Suprapubic skin (tissue), 4 donors: ENCODE measurements around the genes AKR1A1 and KNCN.

GRCh38 chr1:45335507-45336558 lies 3.9 kb downstream of the MUTYH start:
- PRO-cap: no peak
- RAMPAGE, long total RNA, 4 experiments: start-site peak on the minus strand in 1 of 4 experiments, at chr1:45335765-45335800 at its widest, 8 reads per replicate

GRCh38 chr1:45550314-45551493 lies at the start of gene AKR1A1:
Gene AKR1A1 (plus strand): TSS chr1:45550826.
- PRO-cap: bidirectional peak, plus-strand start at chr1:45550861, minus-strand start at chr1:45550740; unidirectional peak, plus-strand start at chr1:45551076
- RAMPAGE, long total RNA, 4 experiments: start-site peak on the plus strand in 4 of 4 experiments, at chr1:45550796-45551097 at its widest, 24 to 241 reads per replicate

DNA sequence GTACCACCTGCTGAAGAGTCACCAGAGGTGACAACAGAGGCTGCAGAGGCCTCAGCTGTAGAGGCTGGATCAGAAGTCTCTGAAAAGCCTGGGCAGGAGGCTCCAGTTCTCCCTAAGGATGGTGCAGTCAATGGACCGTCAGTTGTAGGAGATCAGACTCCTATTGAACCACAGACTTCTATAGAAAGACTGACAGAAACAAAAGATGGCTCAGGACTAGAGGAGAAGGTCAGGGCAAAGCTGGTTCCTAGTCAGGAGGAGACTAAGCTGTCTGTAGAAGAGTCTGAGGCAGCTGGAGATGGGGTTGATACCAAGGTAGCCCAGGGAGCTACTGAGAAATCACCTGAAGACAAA lies 16.0 kb downstream of the CCDC17 start:
- PRO-cap: no peak
- RAMPAGE, long total RNA, 4 experiments: no peak in any of the 4 experiments

- PRO-cap: no peak
- RAMPAGE, long total RNA, 4 experiments: no peak in any of the 4 experiments
These were observed 8.0 kb downstream of the CCDC17 start for GRCh38 chr1:45615677-45616458.

- PRO-cap: no peak
- RAMPAGE, long total RNA, 4 experiments: no peak in any of the 4 experiments
These were observed 1.7 kb downstream of the CCDC17 start for GRCh38 chr1:45622095-45622531.

DNA sequence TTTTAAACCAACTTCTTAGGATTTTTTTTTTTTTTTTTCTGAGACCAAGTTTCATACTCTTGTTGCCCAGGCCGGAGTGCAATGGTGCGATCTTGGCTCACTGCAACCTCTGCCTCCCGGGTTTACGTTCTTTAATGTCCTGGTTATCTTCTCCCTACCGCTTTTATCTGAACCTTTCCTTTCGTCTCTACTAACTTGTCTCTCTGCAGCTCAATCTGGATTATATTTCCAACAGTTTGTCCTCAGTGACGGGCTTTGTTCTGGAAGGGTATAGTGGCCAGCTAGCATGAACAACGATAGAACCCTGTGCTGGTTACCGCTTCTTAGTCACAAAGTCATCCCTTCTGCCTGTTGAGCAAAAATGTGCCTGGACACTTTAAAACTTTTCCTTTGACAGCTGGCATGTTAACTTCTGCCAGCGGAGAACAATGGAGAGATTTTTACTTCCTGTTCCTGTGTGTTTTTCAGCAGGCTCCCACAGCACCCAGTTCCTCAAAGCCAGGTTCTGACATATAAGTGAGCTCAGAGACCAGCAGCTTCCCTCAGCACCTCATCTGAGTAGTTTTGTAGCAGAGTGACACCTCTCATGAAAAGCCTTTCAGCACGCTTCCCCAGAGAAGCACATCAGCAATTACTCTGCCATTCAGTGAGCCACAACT lies 23.4 kb upstream of the CCDC17 start:
- PRO-cap: no peak
- RAMPAGE, long total RNA, 4 experiments: no peak in any of the 4 experiments

DNA sequence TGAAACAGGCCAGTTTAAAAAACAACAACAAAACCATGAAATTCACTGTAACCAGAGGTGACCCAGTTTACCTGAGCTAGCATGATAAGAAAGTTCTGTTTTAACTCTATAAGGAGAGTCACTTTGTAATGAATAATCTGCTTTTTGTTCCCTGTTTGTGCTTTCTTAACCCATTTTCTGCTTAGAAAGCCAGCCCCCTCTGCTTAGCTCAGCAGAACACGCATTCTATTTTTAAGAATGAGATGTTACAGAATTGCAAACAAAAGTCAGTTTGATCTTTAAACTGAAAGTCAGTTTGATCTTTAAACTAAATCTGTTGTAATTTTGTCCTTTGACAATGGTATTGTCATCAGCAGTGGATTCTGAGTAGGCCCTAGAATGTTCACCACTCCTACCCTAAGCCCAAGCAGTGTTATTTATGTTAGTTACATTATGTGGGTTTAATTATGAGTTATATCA lies 68.0 kb downstream of the MAST2 start:
- PRO-cap: no peak
- RAMPAGE, long total RNA, 4 experiments: no peak in any of the 4 experiments

GRCh38 chr1:45969525-45970366 lies 162.7 kb downstream of the PIK3R3 start:
- PRO-cap: no peak
- RAMPAGE, long total RNA, 4 experiments: no peak in any of the 4 experiments

DNA sequence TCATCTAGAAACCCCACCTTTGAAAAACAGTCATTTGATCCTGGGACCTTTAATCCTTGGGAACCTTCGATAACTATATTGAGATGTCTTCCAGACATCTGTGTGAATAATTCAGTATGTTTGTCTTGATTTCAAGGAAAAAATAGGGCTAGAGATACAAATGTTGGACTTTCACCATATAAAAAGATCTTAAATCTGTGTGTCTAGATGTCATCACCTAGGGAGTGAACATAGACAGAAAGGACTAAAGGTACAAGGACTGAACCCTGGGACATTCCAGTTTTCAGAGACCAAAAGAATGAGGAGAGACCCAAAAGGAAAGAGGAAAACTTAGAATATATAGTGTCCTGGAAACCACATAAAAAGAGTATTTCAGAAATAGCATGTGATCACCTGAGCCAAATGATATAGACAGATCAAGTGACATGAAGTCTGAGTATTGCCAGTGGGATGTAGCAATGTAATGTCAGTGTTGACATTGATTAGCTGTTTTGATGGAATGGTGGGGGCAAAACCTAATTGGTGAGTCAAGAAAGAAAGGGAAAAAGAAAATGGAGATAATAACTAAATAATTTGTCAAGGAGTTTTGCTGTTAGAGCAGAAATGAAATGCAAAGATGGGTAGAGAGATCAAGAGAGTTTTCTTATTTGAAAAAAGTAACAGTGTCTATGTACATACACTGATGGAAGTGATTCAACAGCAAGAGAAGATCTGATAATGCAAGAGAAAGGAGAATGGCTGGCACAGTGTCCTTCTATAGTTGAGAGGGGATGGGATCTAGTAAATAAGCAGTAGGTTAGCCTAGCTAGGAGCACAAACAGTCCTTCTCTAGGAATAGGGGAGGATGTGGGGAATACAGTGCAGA lies 158.8 kb downstream of the PIK3R3 start:
- PRO-cap: no peak
- RAMPAGE, long total RNA, 4 experiments: start-site peak on the plus strand in 1 of 4 experiments, centred at position 144 of the sequence, 7 reads per replicate

- PRO-cap: no peak
- RAMPAGE, long total RNA, 4 experiments: no peak in any of the 4 experiments
These were observed 126.3 kb downstream of the PIK3R3 start for GRCh38 chr1:46006072-46006659.

DNA sequence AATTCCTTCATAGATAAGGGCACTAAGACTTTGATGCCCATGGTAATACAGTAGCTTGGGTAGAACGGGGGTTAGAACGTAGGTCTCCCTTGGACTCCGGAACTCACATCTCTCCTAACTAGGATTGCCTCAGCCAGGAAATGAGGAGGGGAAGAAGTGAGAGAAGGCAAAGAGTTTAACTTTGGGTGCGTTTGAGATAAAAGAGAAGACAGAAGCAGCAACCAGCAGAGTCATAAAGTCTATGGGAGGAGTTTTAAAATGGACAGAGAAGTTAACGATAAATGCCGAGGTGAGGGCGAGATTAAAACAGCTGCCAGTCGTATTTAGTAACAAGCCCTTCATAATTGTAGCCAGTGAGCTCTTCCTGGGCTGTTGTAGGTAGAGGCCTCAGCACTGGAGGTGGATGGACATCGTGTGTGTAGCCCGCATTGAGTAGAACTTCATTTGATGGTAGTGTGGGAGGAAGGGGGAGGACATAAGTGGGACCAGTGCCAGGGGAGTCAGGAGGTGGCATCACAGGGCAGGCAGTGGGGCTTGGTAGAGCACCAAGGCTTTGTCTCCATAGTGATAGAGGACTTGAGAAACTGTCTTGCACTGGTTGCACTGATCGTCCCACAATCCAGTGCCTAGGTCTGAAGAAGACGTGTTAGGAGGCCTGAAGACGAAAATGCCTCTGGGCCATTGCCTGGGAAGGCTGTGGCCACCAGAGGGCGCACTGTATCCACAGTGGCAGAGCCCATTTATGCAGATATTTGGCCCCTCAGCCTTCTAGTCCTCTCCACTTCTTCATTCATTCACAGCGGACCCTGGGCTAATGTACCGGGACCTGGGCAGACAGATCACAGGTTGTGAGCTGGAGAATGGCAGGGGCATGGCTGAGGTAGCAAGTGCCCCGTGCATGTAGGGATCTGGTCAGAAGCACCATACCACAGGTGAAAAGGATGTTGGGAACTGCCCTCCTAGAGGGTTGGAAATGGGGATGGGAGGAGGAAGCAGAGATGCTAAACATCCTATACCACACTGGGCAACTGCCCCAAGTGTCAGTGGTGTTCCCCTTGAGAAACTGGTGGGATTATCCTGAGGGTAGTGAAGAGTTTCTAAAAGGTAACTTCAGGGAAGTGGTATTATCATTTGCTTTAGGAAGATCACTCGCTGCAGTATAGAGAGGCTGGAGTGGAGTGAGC lies 95.5 kb downstream of the PIK3R3 start:
- PRO-cap: no peak
- RAMPAGE, long total RNA, 4 experiments: no peak in any of the 4 experiments

GRCh38 chr1:46187278-46188004 lies 10.8 kb downstream of the POMGNT1 start:
- PRO-cap: no peak
- RAMPAGE, long total RNA, 4 experiments: no peak in any of the 4 experiments

GRCh38 chr1:46188005-46188515 lies 10.2 kb downstream of the POMGNT1 start:
- PRO-cap: no peak
- RAMPAGE, long total RNA, 4 experiments: no peak in any of the 4 experiments

DNA sequence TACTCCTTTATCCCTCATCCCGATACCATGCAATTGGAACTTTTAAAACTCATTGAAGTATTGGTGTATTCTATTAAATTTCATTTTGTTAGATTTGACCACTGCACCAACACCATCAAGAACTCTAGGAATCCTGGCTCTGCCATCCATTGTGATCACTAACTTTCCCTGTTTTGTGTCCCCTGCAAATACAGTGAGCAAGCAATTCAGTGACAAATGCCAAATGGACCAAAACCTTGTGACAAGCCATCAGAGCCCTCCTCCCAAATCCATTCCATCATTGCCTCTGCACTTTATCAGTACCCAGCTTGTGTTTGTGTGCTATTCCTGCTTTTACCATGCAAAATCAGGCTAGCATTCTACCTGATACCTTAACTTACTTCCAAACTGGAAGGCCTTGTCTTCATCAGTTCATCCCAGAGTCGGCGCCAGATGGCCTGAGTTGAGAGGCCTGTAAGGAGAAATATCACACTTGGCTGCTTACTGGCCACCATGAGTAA lies 6.2 kb downstream of the LRRC41 start:
- PRO-cap: no peak
- RAMPAGE, long total RNA, 4 experiments: no peak in any of the 4 experiments

GRCh38 chr1:46352545-46353245 lies 12.1 kb downstream of the NSUN4 start:
- PRO-cap: no peak
- RAMPAGE, long total RNA, 4 experiments: start-site peak on the plus strand in 1 of 4 experiments, at chr1:46352865-46353068 at its widest, 23 reads per replicate

DNA sequence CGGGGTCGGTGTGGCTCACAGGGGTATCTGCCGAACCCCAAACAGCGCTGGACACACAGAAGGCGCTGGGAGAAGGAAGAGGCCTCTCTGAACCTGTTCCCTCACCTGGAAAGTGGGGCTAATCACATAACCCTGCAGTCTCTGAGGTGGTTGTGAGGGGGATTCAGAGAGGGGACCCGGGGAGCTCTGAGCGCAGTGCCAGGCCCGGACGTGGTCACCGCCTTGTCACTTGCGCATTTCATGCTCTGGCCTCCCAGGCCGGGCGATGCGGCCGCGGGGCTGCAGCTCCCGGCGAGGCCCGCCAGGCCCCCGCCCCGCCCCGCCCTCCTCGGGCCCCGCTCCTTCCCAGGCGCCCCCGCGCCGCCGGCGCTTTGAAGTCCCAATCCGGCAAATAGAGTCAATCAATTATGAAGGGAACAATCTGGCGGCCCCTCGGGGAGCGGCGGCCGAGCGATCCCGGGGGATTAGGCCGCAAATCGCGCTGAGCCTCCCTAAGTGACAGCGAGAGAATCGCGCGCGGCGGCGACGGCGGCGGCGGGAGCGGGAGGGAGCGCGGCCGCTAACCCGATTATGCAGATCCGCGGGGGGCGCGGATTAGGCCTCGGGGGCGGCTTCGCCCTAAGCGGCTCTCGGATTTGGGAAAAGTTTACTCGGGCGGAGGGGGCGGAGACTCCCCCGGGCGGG lies 23.3 kb upstream of the DMBX1 start:
- PRO-cap: no peak
- RAMPAGE, long total RNA, 4 experiments: no peak in any of the 4 experiments

DNA sequence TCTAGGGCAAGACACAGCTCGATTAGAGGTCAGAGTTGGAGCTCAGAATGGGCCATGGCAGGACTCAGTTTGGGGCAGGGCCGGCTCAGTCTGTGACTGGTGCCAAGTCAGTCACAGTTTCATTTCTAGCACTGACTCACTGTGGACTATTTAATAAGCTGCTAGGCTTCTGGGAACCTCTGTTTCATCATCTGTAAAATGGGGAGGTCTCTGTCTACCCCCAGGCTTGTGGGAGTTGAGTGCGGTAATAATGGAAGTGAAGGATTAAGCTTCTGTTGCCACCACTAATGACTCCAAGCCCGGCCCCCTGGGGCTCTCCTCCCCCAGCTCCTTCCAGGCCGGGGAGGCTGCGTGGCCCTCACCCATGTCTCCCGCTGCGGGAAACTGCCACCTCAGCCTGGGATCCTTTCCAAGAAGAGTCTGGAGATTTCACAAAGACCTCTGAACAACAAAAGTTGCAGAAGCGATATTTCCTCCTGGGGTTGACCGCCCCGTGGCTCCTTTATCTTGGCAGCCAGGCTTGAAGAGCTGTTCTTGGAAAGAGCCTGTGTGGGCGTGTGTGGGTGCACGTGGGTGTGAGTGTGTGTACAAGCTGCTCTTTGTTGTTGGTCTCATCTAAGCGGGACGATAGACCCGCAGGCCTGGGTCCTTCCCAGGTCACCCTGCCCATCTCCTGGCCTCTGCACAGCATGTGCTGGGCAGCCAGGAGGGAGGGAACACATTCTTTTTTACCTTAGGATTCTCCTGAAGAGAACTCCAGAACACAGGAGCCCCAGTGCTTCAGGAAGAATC lies 12.9 kb downstream of the TMEM275 start:
- PRO-cap: no peak
- RAMPAGE, long total RNA, 4 experiments: no peak in any of the 4 experiments

DNA sequence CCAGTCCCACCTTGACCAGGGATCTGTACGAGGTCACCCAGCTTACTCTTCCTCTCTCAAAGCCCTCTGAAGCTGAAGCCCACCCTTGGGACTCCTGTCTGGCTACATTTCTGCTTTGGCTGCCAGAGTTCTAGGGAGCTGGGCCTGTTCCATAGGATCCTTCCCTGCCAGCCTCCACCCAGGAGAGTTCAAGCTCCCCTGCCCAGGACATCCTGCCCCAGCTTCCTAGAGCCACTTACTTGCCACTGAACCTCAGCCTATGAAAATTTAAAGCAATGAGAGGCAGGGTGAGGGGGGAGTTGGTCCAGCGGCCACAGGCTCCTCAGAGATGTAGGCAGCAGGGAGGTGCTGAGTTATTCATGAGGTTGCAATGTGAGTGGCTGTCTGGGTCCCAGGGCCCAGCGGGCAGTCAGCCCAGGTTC lies at the start of gene KNCN:
Gene KNCN, minus strand, starts transcription at position 240 of the 422 bp plus-strand sequence.
- PRO-cap: no peak
- RAMPAGE, long total RNA, 4 experiments: no peak in any of the 4 experiments

DNA sequence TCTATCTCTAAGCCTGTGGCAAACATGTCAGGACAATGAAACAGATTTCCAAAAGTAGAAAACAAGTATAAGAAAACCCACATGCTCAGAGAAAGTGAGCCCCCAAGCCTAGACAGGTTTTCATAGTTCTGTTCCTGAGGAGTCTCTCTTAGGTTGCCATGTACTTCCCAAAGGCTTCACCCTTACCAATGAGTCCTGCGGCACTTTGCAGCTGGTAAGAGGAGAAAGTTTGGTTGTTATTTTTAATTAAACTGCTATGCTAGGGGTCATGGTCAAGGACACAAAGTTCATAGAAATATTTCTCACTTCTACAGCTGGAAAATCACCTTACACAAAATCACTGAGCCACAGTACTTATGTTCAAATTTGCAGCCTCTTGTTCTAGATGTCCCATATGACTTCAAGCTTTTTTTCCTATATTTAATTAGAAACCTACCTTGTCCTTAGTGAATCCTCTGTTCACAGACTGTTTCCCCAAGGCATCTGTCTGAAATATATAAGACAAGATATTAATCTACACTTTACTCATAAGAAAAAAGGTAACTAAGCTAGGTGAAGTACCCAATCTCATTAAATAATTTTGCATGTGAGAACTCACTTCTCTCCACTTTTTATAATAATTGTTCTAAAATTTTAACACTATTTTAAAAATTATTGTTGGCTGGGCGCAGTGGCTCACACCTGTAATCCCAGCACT lies 9.8 kb downstream of the ATPAF1 start:
- PRO-cap: no peak
- RAMPAGE, long total RNA, 4 experiments: no peak in any of the 4 experiments

GRCh38 chr1:46664869-46665410 lies 3.2 kb downstream of the ATPAF1 start:
- PRO-cap: no peak
- RAMPAGE, long total RNA, 4 experiments: start-site peak on the minus strand in 1 of 4 experiments, at chr1:46664955-46665447 at its widest, 14 reads per replicate